Transverse colon (tissue), 4 donors: ENCODE measurements around a stretch of chr20.

GRCh38 chr20:63938425-63938877 lies 17.8 kb downstream of the UCKL1 start:
- PRO-cap: no peak
- RAMPAGE, long total RNA, 4 experiments: no peak in any of the 4 experiments

DNA sequence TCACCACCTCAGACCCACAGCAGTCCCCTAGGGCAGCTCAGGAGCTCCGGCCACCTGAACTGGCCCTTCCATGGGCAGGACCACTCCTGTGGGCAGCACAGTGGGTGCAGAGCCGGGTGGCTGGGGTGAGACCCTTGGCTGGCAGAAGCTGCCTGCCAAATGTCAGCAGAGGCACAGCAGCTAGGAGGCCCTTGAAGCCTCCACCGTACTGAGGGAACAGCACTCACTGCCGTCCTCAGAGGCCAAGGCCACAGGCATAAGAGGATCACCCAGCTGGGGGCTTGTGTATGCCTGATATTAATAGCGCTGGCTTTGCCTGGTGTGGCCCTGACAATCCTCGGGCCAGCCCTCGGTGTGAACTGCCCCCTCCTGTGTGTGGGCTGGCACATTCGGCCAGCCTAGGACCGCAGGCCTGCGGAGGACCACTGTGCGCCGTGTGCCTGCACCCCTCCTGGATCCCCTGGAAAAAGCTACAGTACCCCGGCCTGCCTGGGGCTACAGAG lies 5.2 kb downstream of the UCKL1 start:
- PRO-cap: no peak
- RAMPAGE, long total RNA, 4 experiments: start-site peak on the minus strand in 1 of 4 experiments, centred at position 109 of the sequence, 8 reads per replicate

DNA sequence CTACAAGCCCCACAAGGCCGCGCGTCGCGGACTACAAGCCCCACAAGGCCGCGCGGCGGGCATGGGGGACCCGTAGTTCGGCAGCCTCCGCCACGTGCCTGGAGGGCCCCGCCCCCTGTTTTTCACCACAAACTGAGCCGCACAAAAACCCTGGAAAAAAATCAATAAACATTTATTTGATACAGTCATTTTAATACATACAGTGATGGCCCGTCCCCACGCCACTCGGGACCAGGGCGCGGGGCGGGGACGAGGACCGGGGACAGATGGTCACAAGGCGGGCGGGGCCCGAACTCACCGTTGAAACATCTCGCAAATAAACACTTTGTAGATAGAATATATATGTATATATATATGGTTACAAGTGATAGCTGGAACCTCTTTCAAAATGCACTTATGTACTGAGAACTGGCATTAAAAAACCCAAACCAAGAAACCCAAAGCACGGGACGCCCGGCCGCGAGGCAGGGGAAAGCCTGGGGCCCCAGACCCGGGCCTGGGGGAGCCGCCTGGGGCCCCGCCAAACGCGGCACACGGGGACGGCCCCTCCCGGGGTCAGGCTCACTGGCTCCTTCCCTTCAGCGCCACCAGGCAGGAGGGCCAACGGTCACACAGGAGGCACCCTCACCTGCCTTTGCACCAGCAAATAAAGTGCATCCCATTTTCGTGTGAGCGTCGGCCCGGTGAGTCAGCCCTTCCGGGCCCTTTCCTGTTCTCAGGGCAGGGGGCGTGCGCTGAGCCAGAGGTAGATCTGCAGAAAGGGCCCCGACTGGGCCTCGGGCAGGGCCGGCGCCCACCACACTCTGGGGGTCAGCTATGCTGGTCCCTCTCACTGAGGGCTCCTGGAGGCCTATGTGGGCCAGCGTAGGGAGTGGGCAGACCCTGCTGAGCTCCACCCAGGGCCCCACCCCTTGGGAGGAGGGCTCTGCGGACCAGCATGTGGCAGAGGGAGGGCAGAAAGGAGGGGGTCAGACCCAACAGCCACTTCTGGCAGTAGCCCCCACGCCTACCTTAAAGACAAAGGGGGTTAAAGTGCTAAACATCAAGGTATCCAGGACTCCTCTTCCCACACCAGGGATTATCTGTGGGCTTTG lies 684 bp upstream of the UCKL1 start:
- PRO-cap: bidirectional peak, plus-strand start at position 590 of the sequence, minus-strand start at position 602 of the sequence; bidirectional peak, plus-strand start at position 661 of the sequence, minus-strand start at position 636 of the sequence; bidirectional peak, plus-strand start at position 734 of the sequence, minus-strand start at position 690 of the sequence; bidirectional peak, plus-strand start at position 945 of the sequence, minus-strand start at position 805 of the sequence
- RAMPAGE, long total RNA, 4 experiments: no peak in any of the 4 experiments

DNA sequence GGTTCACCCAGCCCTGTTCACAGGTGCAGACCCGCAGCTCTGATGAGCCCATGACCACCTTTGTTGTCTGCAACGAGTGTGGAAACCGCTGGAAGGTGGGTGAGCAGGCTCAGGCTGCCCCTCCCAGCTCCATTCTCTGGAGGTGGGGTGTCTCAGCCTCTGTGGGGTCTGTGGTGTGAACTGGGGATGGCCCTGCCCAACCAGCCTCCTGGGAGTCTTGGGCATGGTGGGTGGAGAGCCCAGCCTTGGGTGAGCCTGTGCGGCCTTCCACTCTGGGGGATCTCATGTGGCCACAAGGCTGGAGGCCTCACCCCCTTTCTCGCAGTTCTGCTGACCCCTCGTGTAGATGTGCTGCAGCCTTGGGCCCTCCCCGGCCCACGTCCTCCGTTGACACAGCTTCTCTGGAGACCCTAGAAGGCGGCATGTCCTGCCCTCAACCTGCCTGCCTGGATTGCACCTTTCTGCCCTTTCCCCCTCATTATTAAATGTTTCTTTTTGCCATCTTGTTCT lies 7.4 kb downstream of the RGS19 start:
- PRO-cap: no peak
- RAMPAGE, long total RNA, 4 experiments: no peak in any of the 4 experiments

DNA sequence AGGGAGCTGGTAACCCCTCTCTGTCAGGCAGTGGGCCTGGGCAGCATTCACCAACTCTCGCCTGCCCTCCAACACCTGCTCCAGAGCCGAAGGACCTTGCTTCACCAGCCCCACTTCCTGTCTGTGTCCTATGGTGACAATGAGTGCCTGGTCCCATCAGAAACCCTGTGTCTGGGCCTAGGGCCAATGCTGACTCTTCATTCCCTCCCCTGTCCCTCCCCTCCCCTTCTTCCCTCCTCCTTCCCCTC lies 22.7 kb upstream of the PCMTD2 start:
- PRO-cap: no peak
- RAMPAGE, long total RNA, 4 experiments: no peak in any of the 4 experiments

DNA sequence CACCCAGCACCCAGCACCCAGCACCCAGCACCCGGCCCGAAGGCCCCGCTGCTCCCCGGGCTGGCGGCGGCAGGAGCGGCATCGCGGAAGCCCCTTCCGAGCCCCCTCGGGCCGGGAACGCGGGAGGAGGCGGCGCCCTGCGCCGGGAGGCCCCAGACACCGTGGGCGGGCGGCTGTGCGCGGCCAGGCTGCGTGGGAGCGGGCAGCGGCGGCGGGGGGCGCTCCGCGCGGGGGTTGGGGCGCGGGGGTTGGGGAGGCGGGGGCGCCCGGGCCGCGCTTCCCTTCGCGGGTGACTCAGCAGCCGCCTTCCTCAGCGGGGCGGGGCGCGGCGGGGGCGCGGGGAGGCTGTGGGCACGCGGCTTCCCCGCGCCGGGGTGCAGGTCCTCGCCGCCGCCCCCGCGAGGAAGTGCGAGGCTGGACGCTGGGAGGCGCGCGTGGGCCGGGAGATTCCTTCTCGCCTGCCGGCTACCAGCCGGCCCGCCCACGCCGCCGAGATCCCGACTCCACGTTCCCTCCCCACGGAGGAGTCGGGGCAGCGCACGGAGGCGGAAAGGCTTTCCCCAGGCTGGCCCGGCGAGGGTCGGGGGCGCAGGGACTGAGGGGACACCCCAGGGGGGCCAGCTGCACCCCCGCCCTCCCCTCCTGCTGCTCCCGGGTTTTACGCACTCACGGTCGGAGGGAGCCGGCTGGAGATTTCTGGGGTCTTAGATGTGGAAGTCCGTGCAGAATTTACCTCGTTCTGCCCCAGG lies 61.1 kb downstream of the PCMTD2 start:
- PRO-cap: no peak
- RAMPAGE, long total RNA, 4 experiments: no peak in any of the 4 experiments